ENCODE data around the gene TEX261.

GRCh38 chr2:69460576-69461250, 23.5 kb upstream of the NFU1 start:
- PRO-cap = no peak

GRCh38 chr2:69604622-69605465, 38.7 kb downstream of the AAK1 start:
- PRO-cap = no peak

- PRO-cap = no peak
Measured at GRCh38 chr2:69628605-69629097, 14.9 kb downstream of the AAK1 start.

- PRO-cap = no peak
Measured at GRCh38 chr2:69644787-69644971, 1.1 kb upstream of the AAK1 start.

- PRO-cap = no peak
Measured at GRCh38 chr2:69704377-69704948, 37.5 kb upstream of the ANXA4 start.

- PRO-cap = unidirectional peak, minus-strand start at chr2:69798998
Measured at GRCh38 chr2:69798709-69799689, 30.5 kb upstream of the GMCL1 start.

DNA sequence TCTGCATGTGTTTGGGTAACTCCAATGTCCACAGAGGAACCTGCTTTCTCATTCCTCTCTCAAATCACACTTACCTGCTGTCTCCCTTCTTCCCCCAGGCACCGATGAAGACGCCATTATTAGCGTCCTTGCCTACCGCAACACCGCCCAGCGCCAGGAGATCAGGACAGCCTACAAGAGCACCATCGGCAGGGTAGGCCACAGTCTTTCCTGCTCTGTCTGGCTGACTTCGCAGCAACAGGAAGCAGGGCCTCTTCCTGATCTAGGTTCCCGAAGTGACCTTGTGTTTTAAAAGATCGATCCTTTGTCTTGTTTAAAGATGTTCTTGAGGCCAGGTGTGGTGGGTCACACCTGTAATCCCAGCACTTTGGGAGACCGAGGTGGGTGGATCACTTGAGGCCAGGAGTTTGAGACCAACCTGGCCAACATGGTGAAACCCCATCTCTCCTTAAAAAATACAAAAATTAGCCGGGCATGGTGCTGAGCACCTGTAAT, 25.0 kb upstream of the GMCL1 start:
- PRO-cap = no peak

GRCh38 chr2:70132112-70133230, 45.2 kb downstream of the PCBP1 start:
- PRO-cap = no peak

GRCh38 chr2:70993965-70995395, at the start of gene TEX261:
Gene TEX261 (minus strand): TSS chr2:70994873.
- PRO-cap = bidirectional peak, plus-strand start at chr2:70995101, minus-strand start at chr2:70994854

DNA sequence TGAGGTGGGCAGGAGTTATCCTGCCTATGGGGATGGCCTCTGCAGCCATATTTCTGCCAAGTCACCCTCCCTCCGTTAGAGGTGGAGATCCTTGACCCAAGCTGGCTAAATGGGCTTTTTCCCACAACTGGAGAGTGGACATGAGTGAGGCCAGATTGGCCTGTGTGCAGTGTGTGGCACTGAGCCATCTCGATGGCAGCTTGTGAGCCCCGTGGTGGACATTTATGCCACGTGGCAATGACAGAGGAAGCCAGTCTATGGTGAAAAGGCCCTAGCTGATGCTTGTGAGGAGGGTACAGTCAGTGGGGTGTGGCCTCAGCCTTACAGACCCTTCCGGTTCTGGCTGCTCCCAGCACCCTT, 9.6 kb upstream of the TEX261 start:
- PRO-cap = no peak

DNA sequence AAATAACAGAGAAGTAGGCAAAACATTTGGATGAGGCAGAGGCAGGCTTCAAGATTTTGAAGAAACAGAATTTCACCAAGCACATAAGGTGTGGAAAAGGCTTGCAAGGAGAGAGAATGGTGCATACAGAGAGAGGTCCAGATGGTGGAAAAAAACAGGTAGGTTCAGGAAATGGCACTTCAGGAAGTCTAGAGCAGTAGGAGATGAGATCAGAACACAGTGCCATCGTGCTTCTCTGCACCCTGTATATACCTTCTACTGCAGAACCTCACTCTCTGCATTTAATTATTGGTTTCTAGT, 2.5 kb downstream of the PAIP2B start:
- PRO-cap = no peak

- PRO-cap = no peak
Measured at GRCh38 chr2:71379203-71379975, 47.8 kb downstream of the ZNF638 start.

GRCh38 chr2:71423723-71424174, 42.8 kb upstream of the DYSF start:
- PRO-cap = no peak

GRCh38 chr2:71742825-71743192, 276.3 kb downstream of the DYSF start:
- PRO-cap = no peak

GRCh38 chr2:71883040-71883580, 264.6 kb downstream of the CYP26B1 start:
- PRO-cap = no peak

- PRO-cap = no peak
Measured at GRCh38 chr2:72032564-72033158, 115.0 kb downstream of the CYP26B1 start.

DNA sequence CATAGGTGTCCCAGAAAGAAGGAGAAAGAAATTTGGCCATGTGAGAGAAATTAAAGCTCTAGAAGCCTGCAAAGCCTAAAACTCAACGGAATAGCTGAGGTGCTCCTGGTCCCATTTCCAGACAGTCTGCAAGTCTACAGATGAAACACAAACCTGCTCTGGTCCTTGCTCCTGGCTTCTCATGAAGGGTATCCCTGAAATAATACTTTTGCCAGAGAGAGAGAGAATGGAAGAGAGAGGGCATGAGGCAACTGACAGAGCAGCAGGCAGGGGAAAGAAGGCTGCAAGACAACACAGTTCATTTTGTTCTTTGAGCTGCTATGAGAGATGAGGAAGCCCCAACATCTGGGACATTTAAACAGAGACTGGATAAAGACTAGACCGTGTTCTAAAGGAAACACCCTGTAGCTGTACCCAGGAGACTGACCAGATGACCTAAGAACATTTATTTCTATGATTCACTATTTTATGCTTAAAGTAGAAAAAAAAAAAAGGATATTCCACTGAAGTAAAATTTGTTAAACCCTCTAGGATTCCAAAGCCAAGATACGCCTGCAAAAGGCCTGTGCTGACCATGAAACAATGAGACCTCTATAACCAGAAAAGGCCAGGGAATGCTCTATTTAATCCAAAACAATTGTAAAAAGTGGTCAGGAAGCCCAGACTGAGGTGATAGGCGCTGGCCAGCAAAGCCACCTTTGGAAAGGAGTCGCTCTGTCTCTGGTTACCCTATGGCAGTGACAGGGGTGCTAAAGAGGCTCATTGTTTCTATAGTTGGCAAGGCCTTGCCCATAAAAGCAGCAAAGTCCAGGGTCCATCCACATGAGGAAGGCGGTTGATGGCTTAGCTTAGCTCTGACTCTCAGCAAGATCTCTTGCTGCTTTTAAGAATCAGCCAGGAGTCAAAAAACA, 57.5 kb upstream of the CYP26B1 start:
- PRO-cap = no peak

GRCh38 chr2:72515524-72516224, 310.2 kb downstream of the EXOC6B start:
- PRO-cap = no peak

DNA sequence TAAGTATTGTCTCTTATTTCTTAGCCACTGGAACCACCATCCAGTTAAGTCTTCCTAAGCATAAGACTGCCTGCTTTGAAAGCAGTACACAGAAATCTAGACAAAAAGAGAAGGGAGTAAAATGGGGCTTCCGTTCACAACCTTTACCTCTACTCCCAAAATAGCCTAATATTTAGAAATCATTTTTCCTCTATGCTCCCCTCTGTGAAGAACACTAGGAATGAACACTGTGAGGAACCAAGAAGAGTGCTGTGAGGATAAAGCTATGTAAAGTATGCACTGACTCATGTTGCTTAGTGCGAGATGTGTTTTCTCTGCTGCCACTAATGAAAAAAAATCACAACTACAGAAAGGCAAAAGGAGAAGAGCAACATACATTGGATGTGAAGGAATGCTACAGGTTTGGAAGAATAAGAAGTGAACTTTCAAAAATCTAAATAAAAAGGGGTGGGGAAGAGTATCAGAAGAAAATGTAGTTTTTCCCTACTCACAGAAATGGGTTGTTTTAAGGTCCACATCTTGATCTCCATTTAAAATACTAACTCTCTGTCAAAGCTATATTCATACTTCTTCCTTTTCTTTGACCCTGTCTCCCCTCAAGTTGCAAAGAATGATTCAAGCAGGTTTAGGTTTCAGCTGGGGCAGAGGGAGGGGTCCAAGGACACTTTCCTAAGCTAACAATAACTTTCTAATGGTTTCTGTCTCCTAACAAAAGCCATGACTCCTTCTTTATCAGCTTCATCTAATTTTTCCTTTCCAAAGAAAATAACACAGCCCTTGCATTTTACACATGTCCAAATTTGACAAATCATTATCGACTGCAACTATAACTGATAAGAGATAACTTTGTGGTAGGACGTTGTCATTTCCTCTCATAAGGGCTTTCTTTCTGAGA, 263.7 kb downstream of the EXOC6B start:
- PRO-cap = no peak

GRCh38 chr2:72794112-72794506, 31.7 kb downstream of the EXOC6B start:
- PRO-cap = no peak